ENCODE results near the genes FAM241A and ARSJ.

GRCh38 chr4:109973139-109973596 lies 60.5 kb downstream of the EGF start:
- PRO-cap: no peak
- RAMPAGE, long total RNA, 2 experiments: no peak in any of the 2 experiments

- PRO-cap: no peak
- RAMPAGE, long total RNA, 2 experiments: no peak in any of the 2 experiments
Measured at GRCh38 chr4:110050887-110051489, 138.3 kb downstream of the EGF start.

DNA sequence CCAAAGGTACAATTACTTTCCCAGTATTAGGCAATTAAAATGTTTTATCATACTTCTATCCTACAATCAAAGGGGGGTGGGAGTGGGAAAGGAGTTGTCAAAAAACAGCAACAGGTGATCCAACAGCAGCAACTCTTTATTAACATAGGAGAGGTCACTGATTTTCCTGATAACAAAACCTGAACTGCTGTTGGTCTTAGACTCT lies 132.5 kb downstream of the ELOVL6 start:
- PRO-cap: no peak
- RAMPAGE, long total RNA, 2 experiments: no peak in any of the 2 experiments

- PRO-cap: no peak
- RAMPAGE, long total RNA, 2 experiments: no peak in any of the 2 experiments
Measured at GRCh38 chr4:110515587-110516177, 39.7 kb downstream of the ENPEP start.

DNA sequence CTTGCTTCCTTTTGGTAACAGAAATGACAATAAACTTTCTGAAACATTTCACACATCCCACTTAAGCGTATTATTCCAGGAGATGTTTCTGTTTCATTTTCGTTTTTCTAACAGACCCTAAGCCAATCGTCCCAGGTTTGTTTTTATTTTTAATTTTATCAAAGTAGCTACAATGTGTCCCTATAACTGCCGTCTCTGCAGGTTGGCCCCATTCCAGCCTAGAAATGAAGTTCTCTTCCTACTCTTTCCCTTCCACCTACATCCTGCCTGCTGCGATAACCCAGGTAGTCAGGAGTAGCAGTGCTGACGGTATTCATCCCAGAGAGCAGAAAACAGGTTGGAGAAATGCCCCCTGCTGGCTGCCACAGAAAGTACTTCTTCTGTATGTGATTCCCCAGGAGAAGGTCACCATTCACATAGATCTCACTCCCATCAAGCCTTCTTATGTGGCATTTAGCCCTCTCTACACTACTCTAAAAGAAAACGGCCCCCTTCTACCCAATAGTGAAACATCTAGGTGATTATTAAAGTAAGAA lies 40.3 kb downstream of the ENPEP start:
- PRO-cap: unidirectional peak, minus-strand start at position 305 of the sequence
- RAMPAGE, long total RNA, 2 experiments: no peak in any of the 2 experiments

DNA sequence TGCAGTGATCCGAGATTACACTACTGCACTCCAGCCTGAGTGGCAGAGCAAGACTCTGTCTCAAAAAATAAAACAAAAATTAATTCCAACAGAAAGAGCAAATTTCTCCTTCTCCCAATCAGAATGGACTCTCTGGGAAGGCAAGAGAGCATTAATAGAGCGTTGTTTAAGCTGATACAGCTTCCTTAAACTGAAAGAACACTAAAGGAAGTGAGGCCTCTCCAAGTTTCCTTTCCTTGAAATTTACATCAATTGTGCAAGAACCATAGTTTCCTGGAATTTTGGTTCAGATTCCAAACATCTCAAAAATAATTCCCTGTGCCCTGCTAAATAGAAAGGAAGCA lies 4.0 kb upstream of the FAM241A start:
- PRO-cap: no peak
- RAMPAGE, long total RNA, 2 experiments: no peak in any of the 2 experiments

DNA sequence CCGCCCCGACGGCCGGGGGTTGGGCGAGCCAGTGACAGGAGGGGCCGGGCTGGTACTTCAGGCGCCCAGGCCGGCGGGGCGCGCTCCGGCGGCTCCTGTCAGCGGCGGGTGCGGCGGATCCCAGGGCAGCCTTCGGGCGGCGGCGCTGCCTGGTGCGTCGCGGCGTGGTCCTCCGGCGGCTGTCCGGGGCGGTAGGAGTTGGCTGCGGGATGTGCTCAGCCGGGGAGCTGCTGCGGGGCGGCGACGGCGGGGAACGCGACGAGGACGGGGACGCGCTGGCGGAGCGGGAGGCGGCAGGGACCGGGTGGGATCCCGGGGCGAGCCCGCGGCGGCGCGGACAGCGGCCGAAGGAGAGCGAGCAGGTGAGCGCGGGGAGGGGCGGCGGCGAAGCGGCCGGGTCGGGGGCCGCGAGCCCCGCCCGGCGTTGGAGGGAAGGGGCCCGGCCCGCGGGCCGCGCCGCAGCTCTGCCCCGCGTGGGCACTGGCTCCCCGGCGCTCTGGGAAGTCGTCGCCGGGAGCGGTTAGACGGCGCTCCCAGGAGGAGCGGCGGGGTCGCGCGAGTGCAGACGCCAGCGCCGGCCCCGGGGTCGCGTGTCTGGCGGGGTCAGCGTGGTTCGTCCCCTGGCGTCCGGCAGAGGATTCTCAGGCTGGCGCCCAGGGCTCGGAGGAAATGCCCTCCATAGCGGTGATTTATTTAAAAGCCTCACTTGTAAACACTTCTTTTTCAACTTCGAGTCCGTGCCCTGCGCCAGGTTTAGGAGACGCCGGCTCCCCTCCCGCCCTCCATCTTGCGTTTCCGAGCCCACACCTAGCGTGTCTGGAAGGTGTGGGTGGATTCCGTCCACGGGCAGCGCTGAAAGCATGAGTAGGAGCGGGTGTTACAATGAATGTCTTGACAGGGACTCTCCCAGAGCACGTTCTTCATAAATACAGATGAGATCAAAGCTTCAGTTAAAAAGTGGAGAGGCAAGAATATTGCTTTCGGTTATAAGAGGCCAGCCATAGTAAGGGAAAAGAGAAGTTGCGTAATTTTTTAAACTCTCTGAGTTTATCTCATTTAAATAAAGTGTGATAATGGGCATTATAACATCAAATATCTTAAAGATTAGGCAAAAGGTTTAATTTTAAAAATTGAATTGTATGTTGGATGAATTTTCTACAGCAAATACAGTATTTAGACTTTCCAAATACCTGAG lies at the start of gene FAM241A:
TSS of gene FAM241A (plus strand) at position 83 of the 1,195 bp plus-strand sequence.
- PRO-cap: bidirectional peak, plus-strand start at position 68 of the sequence, minus-strand start outside the sequence; unidirectional peak, plus-strand start at position 392 of the sequence; bidirectional peak, plus-strand start at position 949 of the sequence, minus-strand start at position 789 of the sequence
- RAMPAGE, long total RNA, 2 experiments: no peak in any of the 2 experiments

- PRO-cap: no peak
- RAMPAGE, long total RNA, 2 experiments: no peak in any of the 2 experiments
Measured at GRCh38 chr4:112187452-112188126, 42.3 kb downstream of the FAM241A start.

DNA sequence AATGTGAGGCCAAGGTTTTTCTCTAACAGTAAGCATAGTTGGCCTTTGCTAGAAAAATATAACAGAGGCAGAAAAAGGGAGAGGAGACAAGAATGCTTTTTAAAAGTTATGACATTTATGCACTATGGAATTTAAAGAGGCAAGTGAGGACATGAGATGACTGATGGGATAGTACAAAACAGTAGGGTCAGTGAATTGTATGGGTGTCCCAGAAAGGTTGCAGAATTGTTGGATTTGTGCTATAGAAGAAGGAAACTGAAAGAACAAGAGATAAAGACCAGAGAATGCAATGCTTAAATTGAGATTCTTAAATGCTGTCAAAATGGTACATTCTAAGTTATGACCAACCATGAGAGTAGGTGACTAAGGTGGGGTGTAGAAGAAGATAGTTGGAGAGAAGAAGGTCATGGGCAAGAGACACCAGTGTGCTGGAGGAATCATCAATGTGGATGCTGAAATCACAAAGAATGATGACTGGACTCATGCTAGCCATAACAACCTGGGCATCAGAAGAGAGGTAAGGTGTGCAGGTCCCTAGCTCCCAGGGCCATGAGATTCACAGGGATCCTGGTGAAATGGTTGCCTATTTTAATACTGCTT lies 104.1 kb downstream of the ALPK1 start:
- PRO-cap: no peak
- RAMPAGE, long total RNA, 2 experiments: no peak in any of the 2 experiments

GRCh38 chr4:113064148-113064712 lies 14.8 kb downstream of the ANK2 start:
- PRO-cap: no peak
- RAMPAGE, long total RNA, 2 experiments: no peak in any of the 2 experiments

DNA sequence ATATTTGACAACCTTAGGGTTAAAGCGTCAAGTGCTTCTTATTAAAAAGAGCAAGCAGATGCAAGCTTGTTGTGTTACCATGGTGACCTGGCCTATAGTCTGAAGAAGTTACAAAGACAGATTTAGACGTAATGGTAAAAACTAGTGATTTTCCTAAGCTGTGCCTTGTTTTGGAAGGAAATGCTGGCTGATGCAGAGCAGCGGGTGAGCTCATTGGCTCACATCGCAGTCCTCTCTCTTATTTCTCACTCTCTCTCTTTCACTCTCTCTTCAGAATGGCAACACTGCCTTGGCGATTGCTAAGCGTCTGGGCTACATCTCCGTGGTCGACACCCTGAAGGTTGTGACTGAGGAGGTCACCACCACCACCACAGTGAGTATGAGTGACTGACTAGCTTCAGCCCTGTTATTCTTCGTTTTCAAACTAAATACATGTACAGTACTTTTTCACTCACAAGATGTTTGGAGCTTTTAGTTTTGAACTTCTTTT lies 243.8 kb downstream of the ANK2 start:
- PRO-cap: no peak
- RAMPAGE, long total RNA, 2 experiments: start-site peak on the plus strand in 1 of 2 experiments, centred at position 285 of the sequence, 10 reads per replicate

DNA sequence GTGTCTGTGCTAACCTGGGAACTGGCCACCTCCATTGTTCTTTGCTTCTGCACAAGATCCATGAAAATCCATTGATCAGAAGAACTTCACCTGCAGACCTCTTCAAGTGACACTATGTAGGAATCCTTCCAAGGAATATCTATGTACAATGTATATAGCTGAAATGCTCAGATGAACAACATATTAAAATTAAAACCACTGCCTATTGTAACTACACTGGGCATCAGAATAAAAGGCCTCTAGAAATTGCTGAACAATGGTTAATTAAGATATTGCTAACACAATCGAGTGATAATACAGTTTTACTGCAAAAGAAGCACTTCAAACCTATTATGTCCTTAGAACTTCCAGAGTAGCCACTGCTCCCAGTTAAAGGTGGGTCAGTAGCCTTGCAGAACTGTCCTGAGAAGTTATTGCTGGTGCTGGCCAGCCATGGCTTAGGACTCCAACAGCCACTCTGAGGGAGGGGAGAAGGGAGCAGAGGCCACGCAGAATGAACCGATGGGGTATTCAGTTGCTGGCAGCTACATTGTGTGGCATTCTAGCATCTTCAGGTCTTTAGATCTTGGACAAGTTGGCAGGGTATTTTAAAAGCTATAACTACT lies 332.5 kb downstream of the ANK2 start:
- PRO-cap: no peak
- RAMPAGE, long total RNA, 2 experiments: no peak in any of the 2 experiments

DNA sequence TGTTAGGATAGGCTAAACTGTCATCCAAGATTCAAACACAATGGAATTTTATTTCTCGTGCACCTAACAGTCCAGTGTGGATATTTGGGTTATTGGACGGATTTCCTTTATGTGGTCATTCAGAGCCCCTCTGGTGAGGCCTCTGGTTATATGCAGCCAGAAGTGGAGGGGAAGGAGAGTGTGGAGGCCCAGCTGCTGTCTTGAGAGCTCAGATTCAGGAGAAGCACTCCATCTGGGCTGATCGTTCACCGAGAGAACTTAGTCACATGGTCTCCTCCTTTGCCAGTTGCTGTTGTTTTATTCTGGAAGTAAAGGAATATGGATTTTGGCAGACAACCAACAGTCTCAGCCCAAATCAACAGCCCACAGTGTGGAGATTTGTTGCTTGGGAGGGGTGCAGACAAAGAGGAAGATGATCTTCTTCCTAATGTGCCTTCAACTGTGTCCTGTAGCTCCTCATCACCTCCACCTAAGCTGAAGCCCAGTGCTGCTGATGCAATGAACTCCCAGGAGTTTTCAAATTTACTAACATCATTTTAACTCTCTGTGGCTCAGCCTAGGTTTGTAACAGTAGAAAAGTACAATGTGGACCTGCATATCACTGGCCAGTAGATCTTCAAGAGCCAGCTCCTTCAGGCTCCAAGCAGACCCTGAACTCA lies 355.4 kb downstream of the ANK2 start:
- PRO-cap: no peak
- RAMPAGE, long total RNA, 2 experiments: no peak in any of the 2 experiments

DNA sequence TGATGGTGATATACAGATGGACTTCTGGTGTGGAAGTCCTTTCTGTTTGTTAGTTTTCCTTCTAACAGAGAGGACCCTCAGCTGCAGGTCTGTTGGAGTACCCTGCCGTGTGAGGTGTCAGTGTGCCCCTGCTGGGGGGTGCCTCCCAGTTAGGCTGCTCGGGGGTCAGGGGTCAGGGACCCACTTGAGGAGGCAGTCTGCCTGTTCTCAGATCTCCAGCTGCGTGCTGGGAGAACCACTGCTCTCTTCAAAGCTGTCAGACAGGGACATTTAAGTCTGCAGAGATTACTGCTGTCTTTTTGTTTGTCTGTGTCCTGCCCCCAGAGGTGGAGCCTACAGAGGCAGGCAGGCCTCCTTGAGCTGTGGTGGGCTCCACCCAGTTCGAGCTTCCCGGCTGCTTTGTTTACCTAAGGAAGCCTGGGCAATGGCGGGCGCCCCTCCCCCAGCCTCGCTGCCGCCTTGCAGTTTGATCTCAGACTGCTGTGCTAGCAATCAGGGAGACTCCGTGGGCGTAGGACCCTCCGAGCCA lies 267.2 kb downstream of the CAMK2D start:
- PRO-cap: no peak
- RAMPAGE, long total RNA, 2 experiments: no peak in any of the 2 experiments

DNA sequence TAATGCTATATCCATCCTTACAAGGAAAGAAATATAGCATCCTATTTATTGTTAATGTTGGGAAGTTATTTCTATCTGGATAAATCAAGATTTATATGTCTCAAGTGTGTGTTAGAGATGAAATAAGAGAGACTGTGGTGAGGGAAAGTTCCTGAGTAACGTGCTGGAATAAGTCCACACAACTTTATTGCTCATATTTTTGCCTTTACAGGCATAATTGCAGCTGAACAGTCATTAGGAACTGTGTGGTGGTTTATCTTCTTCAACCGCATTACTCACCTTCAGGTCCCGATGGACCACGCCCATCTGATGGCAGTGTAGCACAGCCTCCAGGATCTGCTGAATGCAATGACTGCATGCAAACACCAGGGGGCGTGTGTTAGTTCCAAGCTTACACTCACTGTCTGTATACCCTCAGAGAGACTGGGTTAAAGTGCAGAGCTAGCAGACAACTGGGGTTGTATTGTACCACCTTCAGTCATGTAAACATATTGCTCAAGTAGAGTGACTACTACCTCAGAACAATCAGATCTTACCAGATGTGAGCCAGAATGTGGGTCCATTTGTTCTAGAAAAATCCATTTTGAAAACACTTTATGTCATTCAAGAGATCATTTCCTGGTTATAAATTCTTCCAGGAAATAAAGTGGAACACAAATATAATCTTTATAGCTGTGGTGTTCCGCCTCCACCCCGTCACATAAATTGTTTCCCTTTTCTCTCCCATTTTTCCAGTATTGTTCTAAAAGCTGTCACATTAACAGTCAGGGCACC lies 214.0 kb downstream of the CAMK2D start:
- PRO-cap: no peak
- RAMPAGE, long total RNA, 2 experiments: no peak in any of the 2 experiments

GRCh38 chr4:113759888-113760814 lies 1.4 kb downstream of the CAMK2D start:
- PRO-cap: unidirectional peak, plus-strand start at chr4:113760547
- RAMPAGE, long total RNA, 2 experiments: no peak in any of the 2 experiments

- PRO-cap: bidirectional peak, plus-strand start at chr4:113979840, minus-strand start at chr4:113979670
- RAMPAGE, long total RNA, 2 experiments: no peak in any of the 2 experiments
Measured at GRCh38 chr4:113979362-113980006, at the start of gene ARSJ. TSS of gene ARSJ (minus strand) at chr4:113979647.

- PRO-cap: no peak
- RAMPAGE, long total RNA, 2 experiments: no peak in any of the 2 experiments
Measured at GRCh38 chr4:114481436-114482154, 117.0 kb upstream of the UGT8 start.

- PRO-cap: no peak
- RAMPAGE, long total RNA, 2 experiments: start-site peak on the minus strand in 1 of 2 experiments, at chr4:115179030-115179037 at its widest, 65 reads per replicate
Measured at GRCh38 chr4:115178742-115179293, 65.4 kb upstream of the NDST4 start.

DNA sequence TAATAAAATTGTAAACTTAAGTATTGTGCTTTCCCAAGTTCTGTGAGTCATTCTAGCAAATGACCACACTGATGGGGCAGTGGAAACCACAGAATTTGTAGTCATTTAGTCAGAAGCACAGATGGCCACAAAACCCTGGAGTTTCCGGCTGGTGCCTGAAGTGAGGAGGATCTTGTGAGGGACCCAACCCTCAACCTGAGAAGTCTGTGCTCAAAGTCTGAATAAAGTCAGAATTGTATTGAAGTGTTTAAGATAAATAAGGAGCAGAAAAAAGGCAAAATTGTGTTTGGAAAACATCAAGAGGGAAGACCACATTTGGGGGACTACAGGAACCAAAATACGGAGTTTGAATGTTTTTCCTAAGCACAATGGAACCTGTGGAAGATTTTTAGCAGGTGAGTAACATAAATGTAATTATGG lies 239.9 kb upstream of the TRAM1L1 start:
- PRO-cap: no peak
- RAMPAGE, long total RNA, 2 experiments: no peak in any of the 2 experiments

Measured in prostate gland (tissue), 2 donors.